ENCODE measurements around a stretch of chr10.

DNA sequence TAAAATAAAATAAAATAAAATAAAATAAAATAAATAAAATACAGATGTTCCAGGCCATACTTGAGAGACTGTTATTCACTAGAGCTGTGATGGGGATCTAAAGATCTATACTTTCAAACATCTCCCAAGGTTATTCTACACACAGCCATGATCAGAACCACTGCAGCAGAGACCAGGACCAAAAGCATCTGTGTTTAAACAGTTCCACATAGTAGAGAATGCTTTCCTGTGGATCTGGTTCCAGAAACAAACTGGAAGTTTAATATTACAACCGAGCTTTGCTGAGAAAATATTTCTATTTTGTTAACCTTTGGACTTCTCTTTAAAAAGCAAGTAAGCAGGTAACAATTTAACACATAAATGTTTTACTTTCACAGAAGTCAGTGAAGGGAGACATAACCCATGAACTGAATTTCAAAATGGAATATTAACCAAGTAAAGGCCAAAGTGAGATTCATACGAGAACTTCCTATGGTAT lies 98.7 kb upstream of the PHYHIPL start:
- PRO-cap, result no peak
- RRBS, 2 experiments, result no CpG with 5 or more reads among the region's 2 CpGs

GRCh38 chr10:59362051-59362343 lies 352 bp downstream of the FAM13C start:
- PRO-cap, result no peak
- RRBS, 2 experiments, result no CpG with 5 or more reads among the region's 8 CpGs

DNA sequence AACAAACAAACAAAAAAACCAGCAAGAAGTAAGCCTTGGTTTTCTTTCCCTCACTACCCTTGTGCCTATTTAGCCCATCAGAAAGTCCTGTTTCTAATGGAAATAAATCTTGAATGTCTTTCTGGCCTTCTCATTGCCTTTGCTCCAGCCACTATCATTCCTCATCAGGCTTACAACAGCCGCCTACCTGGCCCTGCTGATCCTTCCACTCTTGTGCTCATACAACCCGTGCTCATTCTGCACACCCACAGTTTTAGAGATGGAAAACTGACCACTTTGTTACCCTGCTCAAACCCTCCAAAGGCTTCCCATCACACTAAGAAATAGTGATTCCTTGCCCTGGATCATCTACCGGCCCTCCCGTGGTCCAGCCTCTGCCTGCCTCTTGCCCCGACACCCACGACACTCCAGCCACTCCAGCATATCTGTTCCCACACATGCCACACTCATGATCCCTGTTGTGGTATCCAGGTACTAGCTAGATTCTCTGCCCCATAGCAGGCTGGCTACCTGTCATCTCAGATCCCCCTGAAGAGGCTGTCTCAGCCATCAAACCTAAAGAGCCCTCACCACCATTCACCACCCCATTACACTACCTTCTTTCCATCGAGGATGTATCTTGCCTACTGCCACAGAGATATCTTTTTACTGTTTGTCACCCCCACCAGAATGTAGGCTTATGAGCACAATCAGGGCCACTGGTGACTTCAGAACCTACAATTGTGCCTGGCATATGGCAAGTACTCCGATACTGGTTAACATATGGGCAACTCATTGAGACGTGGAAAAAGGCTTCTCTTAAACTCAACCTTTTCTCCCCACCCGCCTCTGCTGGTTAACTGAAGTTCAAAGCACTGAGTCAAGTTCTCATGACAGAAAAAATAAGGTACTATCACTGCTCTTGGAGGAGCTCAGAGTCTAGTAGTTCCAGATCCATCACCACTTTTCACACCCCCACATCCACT lies 36.6 kb downstream of the CCDC6 start:
- PRO-cap, result no peak
- RRBS, 2 experiments, result no CpG with 5 or more reads among the region's 10 CpGs

- PRO-cap, result no peak
- RRBS, 2 experiments, result no CpG with 5 or more reads among the region's 1 CpG
Measured at GRCh38 chr10:60082968-60083371, 176.6 kb upstream of the CCDC6 start.

DNA sequence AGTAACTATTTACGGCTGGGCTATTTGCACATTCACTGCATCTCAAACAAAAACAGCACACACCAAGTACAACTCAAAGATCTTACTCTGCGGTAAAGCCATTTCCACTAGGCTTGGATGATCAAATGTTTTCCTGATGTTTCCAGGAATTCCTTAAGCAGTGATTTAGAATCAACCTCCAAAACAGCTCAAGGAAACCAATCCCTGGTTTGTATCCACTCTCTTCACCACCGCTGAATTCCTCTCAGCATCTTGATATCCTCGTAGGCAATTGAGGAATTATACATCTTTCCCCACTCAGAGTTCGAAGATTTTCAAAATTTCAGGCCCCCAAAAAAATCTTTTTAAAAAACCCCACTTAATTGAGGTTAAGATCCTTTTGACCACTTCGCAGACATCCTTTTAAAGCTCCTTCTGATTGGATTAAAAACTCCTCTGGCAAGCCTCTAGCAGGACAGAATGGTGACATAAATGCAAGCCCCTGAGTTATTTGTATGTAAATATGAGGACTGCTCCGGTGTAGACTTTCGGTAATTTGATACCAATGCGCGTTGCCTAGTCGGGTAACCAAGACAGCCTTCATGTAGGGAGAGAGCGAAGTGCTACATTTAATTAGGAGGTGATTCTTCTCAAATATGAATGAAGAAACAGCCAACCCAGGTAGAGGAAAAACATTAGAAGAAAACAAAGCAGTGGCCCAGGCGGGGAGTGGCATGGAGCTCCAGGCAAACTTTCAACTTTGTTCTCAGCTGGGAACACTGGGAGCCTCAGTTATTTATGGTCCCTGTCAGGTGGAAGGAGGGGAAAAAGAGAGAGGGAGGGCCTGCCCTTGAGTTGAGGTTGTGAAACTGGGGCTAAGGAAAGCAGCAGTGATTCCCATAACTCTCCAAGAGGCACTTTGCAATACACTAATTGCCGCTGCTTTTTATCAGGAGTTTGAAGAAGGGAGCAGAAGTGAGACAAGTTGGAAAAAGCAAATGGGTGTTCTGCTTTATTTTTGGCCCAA lies 234.2 kb upstream of the CCDC6 start:
- PRO-cap, result bidirectional peak, plus-strand start at position 770 of the sequence, minus-strand start at position 464 of the sequence
- RRBS, 2 experiments, result no CpG with 5 or more reads among the region's 14 CpGs

GRCh38 chr10:60144799-60145371 lies 238.5 kb upstream of the CCDC6 start:
- PRO-cap, result no peak
- RRBS, 2 experiments, result no CpG with 5 or more reads among the region's 2 CpGs

DNA sequence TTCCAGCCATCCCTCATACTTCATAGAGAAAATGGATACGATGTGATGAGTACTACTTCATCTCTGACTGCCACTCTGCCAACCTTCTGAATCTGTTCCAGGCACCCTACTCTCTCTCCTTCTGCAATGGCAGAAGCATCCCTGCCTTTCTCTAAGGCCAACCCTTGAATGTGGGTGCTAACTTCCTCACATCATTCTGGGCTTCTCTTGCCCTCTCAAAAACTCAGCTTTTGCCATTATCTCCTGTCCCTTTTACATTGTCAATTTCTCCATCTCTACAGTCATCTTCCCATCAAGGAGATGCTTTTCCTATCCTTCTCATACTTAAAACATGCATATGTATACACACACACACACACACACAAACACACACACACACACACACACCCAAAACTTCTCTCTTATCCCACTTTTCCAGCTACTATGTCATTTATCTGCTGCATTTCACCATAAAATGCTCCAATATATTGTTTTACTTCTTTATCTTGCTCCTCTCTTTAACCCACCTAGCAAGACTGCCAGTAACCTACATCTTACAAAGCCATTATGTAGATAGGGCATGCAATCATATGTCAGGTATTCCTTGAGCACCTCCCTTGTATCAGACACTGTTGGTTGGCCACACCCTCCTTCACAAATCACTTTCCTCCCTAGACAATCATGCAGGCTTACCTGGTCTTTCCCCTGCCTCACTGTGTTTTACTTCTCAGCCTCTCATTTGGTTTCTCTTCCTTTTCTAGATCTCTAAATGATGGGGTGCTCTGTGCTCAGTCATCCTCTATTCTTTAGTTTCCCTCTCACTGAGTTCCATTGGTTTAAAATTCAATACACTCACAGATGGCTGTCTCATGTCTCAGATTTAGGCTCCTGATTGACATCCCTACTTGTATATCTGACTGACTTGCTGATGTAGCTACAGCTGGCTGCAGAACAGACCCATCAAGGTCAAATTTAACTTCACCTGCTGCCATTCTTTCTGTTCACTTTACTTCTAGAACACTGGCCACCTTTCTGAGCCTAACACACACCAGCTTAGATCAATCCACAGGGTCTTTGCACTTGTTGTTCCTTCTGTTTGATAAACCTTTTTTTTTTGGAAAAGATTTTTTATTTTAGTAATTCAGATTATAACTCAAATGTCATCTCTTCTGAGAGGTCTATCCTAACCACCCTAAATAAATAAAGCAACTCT lies 31.5 kb downstream of the ANK3 start:
- PRO-cap, result no peak
- RRBS, 2 experiments, result no CpG with 5 or more reads among the region's 1 CpG

GRCh38 chr10:60498062-60498552 lies 108.4 kb upstream of the ANK3 start:
- PRO-cap, result no peak
- RRBS, 2 experiments, result no CpG with 5 or more reads among the region's 1 CpG

GRCh38 chr10:60708597-60709063 lies 69.6 kb upstream of the CDK1 start:
- PRO-cap, result no peak
- RRBS, 2 experiments, result no CpG with 5 or more reads among the region's 2 CpGs

GRCh38 chr10:60998784-60999332 lies 54.9 kb upstream of the RHOBTB1 start:
- PRO-cap, result no peak
- RRBS, 2 experiments, result no CpG with 5 or more reads among the region's 5 CpGs

- PRO-cap, result no peak
- RRBS, 2 experiments, result no CpG with 5 or more reads among the region's 7 CpGs
Measured at GRCh38 chr10:61164378-61165127, 220.6 kb upstream of the RHOBTB1 start.

GRCh38 chr10:61465761-61466300 lies 12.7 kb upstream of the TMEM26 start:
- PRO-cap, result no peak
- RRBS, 2 experiments, result no CpG with 5 or more reads among the region's 3 CpGs

- PRO-cap, result no peak
- RRBS, 2 experiments, result no CpG with 5 or more reads among the region's 10 CpGs
Measured at GRCh38 chr10:61765128-61766038, 102.7 kb downstream of the CABCOCO1 start.

DNA sequence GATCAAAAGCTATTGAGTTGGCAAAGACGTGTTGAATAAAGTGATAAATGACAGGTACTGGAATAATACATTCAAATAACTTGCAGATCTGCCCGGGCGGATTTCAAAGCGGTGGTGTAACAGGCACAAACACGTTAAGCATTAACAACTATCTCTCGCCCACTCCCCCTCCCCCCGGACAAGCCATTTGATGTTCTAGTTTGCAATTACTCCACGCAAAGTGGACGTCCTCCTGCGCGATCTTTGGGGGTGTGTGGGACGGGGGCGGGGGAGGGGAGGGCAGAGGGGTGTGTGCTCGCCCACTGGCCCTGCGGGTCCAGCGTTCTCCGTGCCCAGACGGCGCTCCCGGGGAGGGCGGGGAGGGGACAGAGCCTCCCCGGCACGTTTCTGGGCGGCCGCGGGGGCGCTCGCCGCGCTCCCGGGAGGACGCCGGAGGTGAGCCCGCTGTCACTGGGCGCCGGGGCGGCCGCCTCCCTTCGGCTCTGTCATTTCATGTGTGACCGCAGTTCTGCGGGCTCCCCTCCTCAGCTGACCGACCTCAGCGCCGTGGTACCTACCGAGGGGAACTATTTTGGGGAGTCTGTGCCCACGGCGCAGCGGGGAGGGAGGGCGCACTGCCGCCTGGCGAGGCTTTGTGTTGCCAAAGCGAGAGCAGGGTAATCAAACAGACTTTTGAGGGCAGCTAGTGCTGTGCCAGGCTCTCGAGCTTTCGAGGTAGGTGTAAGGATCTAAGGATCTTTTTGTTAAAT lies 1.6 kb downstream of the ARID5B start:
- PRO-cap, result no peak
- RRBS, 2 experiments, result 1 to 3% methylated on average over 15 of the region's 54 CpGs

DNA sequence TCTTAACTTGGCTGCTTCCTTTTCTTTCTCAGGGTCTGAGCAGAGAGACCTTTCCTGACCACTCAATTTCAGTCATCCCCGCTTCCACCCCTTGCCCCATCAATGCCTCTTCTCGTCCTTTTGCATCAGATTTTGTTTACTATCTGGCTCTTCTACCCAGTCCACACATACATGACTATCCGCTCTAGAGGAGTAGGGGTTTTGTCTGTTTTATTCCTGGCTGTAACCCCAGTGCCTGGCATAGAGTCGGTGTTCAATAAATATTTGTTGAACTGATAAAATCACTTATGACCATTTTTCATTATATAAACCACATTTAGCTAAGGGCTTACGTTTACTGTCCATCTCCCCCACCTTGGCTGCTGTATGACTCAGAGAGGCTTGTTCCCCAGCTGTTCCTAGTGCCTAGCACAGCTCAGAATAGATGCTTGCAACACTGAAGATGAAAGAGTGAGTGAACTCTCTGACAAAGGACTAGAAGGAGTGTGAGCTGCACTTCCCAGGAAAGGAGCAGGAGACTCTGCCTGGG lies 21.8 kb downstream of the ARID5B start:
- PRO-cap, result no peak
- RRBS, 2 experiments, result no CpG with 5 or more reads among the region's 5 CpGs

- PRO-cap, result no peak
- RRBS, 2 experiments, result no CpG with 5 or more reads among the region's 1 CpG
Measured at GRCh38 chr10:61943612-61944109, 42.2 kb downstream of the ARID5B start.

DNA sequence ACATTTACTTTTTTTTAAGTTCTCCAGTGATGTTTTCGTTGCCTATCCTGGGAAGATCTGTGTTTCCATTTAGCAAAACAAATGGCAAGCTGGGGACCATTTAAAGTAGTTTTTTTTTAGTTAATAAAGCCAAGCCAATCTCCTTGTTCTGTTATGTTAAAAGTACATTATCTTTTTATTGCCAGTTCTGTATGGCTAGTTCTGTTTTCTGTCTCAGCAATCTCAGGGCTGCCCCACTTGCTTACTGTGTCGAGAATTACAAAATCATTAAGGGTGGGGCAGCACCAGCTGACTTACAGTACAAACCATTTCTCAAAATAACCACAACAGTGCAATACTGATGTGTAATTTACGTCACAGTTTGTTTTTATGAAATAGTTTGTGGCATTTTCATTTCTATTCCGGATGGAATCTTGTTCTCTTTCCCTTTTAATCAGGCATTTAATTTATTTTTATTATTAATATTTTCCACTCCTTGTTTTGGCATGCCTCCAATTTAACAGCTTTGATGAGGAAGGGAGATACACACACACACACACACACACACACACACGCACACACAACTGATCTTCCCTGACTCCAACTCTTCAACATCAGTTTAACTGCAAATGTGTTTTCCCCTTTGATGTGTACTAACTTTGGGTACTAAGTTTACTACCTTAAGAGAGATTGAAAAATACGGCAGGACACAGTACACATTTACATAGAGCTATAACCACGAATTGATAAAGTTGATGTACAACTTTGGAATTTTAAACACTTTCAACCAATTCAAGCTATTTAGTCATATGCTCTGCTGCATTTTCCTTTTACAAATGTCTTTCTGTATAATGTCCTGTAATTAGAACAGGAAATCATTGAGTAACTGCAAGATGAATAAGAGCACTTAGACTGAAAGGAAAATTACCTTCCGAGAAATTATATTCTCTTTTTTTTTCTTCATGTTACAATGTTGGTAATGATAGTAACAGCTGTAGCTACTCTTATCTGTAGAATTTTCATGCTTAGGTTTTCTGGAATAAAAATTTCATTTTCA lies 91.4 kb downstream of the ARID5B start:
- PRO-cap, result no peak
- RRBS, 2 experiments, result no CpG with 5 or more reads among the region's 8 CpGs

DNA sequence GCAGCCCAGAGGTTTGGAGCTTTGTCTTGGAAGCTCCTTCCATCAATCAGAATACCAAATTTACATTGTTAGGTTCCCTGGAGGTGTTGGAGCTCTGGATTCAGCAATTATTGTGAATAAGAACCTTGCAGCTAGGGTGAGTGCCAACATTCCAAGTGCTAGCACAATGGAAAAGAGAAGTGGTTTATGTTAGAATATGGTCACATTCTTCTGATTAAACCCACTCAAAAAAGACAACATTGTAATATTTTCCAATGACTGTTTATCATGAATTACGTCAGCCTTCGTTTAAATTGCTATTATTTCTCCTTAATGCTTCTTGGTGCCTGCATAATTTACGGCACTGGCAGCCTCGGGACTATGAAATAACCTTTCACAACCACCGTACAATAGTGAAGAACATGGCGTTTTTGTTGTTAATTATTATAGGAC lies 117.5 kb downstream of the ARID5B start:
- PRO-cap, result no peak
- RRBS, 2 experiments, result no CpG with 5 or more reads among the region's 6 CpGs

- PRO-cap, result no peak
- RRBS, 2 experiments, result no CpG with 5 or more reads among the region's 4 CpGs
Measured at GRCh38 chr10:62044593-62044856, 143.0 kb downstream of the ARID5B start.

DNA sequence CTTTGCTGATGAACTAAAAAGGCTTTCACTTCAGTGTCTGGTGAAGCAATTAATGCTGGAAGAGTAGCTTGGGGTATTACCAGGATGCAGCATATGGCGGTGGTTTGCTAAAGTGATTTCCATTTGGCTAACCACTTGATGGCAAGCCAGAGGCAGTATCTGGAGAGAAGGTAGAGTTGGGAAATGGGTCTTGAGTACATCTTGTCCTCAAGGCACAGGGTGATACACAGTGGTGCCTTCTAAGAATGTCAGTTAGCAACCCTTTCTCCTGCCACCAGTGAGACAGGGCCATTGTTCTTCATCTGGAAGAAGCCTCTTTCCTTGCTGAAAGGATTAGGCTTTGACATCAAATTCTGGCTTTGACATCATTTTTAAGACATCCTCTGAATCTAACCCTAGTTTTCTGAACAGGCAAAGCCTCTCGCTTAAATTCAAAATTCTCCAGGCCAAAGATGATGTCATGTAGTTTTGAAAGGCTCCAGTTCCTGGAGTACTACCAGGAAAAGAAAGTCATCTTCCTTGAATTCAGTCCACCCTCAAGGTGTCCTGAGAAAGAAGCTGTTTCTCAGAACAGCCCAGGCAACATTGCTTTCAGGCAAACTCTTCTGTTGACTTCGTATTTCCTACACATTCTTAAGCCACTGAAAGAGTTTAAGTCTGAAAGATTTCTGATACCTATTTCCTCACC lies 162.4 kb downstream of the ARID5B start:
- PRO-cap, result no peak
- RRBS, 2 experiments, result no CpG with 5 or more reads among the region's 3 CpGs

Data from astrocyte (in vitro differentiated cells and primary cell).